Left cardiac atrium (tissue), 1 donor: ENCODE measurements around a stretch of chr18.

DNA sequence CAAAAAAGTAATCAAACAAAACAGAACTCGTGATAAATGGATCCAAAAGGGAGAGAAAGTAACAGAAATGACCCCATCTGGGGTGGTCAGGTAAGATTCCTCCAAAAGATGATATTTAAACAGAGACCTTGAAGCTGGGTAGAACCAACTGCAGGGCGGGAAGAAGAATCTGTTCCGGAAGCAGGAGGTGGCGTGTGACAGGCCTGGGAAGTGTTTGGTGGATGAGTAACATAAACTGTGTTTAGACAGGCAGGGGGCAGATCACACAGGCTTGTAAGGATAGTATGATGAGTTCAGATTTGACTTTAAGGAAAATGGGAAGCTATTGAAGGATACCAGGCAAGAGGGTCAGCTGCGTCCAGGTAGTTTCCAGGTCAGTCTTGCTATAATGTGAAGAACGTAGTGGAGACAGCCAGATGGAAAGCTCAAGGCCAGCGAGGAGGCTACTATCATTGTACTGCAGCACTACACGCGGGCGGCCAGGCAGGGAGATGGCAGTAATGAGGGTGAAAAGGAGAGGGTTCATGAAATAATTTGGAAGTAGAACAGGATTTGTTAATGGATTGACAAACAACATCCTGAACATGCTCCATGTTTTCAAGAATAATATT, 17.2 kb downstream of the SPIRE1 start:
- PRO-cap = no peak

DNA sequence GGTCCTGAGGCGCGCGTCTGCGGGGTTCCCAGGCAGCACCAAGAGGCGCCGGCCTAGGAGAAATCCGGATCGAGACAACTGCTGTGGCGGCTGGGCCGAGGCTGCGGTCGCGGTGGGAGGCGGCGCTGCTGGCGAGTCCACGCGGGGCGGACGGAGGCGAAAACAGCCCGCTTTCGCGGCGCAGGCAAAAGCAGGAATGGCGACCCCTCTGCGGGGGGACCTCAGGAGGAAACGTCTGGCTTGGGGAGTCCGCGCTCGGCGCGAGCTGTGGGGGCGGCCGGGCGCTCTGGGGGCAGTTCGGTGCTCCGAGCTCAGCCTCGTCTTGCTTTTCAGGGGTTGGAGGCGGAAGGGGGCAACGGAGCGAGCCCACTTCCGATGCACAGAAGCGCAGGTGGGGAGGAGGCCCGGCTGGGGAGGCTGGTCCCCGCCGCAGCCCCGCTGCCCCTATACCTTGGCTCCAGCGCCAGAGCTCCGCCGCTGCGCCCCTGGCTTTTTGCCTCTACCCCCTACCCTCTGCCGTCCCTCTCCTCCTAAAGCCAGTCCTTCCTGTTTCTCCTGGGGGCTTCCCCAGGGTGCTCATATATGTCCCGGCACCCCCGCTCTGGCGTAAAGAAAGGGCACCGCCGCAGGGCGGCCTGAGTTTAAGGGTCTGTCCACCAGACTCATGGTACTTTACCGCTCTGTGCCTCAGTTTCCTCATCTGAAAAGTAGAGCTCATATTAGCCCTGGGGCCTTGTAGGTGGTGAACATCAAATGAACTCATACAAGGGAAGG, 81.3 kb upstream of the LDLRAD4 start:
- PRO-cap = bidirectional peak, plus-strand start at position 134 of the sequence, minus-strand start at position 76 of the sequence

GRCh38 chr18:13179509-13180002, 39.0 kb upstream of the LDLRAD4 start:
- PRO-cap = no peak

- PRO-cap = no peak
Observed at GRCh38 chr18:13284559-13285317, 66.2 kb downstream of the LDLRAD4 start.

DNA sequence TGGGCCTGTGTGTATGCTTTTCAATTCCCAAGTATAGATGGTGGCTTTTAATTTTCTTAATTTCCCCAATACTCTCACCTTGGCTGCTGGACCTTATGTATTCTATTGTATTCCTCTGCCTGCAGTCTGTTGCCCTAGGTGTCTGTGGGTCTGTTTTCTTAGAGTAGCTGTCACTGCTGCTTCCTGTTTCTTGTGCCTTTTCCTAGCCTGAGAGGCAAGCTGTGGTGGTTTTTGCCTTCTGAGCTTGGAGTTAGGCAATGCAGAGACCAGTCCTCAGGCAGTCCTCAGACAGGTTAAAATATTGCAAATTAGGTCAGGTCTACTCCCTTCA, 134.8 kb downstream of the LDLRAD4 start:
- PRO-cap = no peak

DNA sequence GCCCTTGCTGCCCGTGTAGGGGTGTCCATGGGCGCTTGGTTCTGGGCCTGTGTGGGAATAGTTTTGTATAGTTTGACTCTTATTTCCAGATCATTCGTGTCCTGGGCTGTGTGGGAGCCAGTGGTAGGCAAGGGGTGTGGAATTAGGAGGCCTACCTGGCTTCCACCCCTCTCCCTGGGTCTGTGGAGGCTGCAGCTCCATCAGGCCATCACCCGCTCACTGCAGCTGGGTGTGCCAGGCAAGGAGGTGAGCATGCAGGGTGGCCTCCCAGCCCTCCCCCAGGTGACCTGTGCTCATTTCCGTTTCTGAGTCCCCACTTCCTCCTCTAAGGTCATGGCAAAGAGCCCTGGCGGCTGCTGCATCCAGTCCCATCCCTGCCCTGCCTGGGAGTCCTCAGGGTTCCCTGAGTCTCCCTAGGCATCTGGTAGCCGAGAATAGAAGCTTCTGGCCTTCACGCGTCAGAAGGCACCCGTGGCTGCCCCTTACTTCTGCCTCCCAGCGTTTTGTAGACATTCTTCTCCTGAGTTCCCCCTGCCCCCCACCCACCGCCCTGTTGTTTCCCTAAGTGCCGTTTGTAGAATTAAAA, 202.7 kb downstream of the LDLRAD4 start:
- PRO-cap = no peak

GRCh38 chr18:13438680-13439110, 220.1 kb downstream of the LDLRAD4 start:
- PRO-cap = no peak

DNA sequence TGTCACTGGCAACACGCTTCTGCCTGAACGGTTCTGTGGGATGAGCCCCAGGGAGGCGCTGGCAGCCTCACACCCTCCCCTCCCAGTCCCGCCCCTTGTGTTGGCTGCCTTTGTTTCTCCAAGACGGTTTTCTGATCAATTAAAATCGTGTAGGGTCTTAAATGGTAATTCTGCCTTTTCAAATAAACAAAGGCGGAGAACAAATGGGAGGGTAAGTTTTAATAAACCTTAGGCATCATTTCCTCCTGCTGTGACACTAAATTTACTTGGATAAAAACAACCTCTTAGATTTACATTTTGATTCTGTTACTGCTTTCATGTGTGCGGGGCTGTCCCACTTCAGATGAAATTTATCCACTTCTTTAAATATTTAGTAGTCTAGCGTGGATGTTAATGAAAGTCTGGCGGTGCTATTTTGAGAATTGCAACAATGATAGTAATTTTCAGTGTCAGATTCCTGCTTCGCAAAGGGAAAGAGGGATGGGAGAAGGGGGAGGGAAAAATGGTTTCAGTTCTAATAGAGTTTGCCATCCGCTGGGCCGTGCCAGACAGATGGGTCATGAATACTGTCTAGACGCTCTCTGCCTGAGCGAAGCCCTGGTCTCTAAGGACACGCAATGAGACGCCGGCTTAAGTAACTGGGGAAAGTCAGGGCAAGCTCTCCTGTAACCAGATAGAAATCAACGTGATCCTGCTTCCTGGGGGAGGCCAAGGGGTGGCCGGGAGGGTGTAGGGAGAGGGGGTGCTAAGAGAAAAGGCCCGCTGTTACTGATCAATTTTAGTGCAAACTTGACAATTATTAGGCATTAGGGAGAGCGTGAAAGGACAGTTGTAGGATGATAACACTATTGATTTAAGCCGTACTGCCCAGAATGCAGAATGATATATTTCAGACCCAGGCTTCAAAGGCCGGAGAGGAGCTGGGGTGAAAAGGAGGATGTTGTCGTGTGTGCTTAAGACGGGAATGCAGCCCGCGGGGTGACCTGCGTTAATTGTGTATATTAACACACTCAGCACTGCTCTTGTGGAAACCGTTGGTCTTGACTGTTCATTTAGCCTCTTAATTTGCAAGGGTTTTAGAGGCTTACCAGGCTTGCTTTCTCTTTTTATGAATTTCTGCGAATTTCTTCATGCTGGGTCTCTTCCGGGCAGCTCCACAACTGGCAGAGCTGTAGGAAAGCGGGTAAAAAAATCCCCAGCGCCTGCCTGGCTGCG, 229.1 kb downstream of the LDLRAD4 start:
- PRO-cap = no peak

DNA sequence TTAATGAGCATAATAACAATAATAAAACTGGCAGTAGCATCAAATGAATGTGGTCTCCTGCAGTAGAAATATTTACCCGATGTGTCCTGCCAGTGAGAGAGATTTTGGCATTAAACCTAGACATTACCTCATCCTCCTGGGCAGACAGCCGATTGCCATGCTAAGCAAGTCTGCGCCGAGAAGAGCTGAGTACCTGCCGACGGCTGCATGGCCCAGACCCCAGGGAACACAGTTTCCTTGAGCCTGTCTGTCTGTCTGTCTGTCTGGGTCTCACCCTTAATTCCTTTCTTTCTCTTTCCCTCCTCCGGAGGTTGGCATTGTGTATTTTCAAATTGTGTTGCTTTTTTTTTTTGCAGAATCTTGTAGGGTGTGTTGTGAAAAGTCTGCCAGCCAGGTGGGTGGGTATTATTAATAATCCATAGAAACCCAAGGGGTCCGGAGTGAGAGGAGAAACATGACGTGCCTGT, 225.1 kb downstream of the FAM210A start:
- PRO-cap = no peak

DNA sequence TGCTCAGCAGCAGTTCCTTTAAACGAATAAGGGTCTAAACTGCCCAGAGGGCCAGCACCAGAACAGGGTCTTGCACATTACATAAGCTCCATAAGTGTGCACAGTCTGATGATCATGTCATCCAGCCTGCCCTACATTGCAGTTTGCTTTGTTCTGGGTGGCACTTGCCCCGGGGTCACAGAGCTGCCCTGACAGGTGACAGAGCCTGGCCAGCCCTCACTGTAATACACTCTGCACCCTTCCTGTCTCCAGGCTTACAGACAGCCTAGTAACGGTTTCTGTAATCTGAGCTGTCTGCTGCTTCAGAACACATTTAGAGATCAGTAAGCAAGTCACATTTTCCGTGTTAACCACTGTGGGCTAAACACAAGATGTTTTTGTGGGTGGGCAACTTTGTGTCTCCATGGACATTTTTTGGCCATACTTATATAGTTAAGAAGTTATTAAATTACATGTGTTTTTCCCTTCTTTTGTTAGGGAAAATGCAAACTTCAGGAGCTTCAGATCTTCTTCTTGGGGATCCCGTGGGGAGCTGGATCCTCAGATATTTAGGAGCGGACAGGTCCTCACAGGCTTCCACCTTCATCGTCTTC, 213.2 kb downstream of the FAM210A start:
- PRO-cap = no peak

- PRO-cap = no peak
Observed at GRCh38 chr18:13540493-13541122, 185.8 kb downstream of the FAM210A start.

DNA sequence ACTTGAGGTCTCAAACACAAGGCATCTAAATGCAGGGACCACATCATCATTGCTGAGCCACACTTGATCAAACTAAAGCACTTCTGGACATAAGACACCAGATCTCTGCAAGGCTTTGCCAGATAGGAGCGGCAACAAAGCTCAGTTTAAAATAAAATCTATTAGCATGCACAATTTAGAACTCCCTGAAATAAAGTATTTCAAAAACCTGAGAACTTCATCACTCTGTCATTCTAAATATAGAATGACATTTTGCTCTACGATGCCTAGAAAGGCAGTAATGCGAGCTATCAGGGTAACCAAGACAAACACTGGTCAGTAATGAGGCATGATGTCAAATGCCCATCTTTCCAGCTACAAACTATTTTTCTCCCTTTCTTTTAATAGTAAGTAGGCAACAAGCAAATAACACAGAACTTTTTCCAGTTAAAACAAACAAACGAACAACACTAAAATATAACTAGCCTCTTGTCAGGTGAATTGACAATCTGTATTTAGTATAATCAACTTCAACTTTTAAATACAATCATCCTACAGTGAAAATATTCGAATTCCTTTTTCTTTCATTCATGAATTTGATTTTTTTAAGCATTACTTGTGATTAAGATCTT, 47.4 kb downstream of the FAM210A start:
- PRO-cap = unidirectional peak, plus-strand start at position 383 of the sequence

DNA sequence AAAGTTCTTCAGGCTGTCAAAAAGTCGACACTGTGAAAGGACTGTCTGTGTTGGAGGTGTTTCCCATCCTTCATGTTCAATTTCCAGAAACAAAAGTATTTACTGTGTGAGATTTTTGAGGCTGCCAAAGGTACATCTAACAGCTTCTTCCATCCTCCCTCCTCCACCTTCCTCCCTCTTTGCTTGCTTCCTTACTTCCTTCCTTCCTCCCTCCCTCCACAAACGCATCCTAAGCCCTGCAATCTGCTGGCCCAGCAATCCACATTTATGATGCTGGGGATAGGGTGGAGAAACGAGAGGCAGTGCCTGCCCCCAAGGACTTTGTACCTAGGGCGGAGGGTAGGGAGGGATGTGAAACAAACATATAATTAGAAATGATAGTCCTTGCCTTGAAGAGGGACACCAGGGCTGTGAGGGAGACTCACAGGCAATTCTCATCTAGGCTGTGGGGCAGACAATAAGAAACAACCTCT, 188.3 kb downstream of the ANKRD30B start:
- PRO-cap = no peak

DNA sequence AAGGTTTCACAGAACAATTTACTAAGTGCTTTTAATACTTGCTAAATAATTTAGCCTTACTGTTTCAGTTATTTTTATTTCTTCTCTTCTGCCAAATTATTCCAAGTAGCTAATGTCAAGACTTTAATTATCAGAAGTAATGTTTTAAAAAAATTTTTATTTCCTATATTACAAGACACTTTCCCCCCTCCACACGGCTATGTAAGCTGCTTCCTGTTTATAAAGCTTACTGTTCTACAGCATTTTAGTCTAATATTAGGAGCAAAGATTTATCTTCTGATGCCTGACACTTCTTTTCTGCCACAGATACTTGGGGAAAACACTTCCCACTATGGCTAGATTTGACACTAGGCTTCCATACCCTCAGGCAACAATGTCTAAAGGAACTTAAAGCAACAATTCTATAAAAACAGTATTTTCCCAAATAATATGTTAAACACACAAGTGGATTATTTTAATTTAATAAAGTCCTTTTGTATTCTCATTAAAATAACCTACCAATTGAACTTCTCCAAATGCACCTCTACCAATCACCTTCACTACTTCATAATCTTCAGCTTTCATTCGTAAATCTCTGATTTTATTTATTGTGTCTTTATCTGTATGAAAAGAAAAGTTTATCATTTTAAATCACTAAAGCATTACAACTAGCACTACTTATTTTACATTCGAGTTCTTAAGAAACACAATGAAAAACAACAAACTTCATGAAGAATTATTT, 62.2 kb downstream of the ROCK1 start:
- PRO-cap = no peak

GRCh38 chr18:21735613-21736161, 4.9 kb upstream of the MIB1 start:
- PRO-cap = no peak

DNA sequence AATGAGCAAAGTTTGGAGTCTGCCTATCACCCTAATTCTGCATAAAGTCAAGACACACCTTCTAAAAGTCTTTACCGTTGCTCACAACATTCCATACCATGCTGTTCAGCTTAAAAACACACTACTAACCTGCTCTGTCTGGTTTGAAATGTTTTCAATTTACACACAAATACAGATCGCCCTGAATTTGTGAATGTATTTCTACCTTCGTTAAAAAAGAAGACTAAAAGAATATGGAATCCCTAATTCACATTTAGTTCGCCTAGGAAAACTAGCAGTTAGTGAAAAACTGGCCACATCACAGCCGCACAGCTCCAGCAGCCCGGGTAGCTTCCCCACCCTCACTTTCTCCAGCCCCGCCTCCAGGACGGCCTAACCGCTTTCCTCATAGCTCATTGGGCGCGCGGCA, 316 bp upstream of the MIB1 start:
- PRO-cap = bidirectional peak, plus-strand start outside the sequence, minus-strand start at position 343 of the sequence

GRCh38 chr18:21828793-21829304, 88.3 kb downstream of the MIB1 start:
- PRO-cap = no peak

DNA sequence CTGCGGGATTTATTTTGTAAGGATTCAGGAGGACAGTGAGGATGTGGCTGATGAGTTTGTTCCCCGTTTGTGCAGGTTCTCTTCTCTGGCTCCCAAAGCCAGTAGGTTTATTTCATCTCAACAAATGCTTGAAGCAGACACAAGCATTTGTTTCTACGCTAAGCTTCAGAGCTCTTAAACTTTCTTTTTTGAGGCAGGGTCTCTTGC, 161.6 kb downstream of the MIB1 start:
- PRO-cap = no peak

- PRO-cap = no peak
Observed at GRCh38 chr18:22060626-22061015, 108.8 kb upstream of the GATA6 start.

DNA sequence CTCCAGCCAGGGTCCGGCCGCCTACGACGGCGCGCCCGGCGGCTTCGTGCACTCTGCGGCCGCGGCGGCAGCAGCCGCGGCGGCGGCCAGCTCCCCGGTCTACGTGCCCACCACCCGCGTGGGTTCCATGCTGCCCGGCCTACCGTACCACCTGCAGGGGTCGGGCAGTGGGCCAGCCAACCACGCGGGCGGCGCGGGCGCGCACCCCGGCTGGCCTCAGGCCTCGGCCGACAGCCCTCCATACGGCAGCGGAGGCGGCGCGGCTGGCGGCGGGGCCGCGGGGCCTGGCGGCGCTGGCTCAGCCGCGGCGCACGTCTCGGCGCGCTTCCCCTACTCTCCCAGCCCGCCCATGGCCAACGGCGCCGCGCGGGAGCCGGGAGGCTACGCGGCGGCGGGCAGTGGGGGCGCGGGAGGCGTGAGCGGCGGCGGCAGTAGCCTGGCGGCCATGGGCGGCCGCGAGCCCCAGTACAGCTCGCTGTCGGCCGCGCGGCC, 2.3 kb downstream of the GATA6 start:
- PRO-cap = no peak